ENCODE data around the gene PDC.

DNA sequence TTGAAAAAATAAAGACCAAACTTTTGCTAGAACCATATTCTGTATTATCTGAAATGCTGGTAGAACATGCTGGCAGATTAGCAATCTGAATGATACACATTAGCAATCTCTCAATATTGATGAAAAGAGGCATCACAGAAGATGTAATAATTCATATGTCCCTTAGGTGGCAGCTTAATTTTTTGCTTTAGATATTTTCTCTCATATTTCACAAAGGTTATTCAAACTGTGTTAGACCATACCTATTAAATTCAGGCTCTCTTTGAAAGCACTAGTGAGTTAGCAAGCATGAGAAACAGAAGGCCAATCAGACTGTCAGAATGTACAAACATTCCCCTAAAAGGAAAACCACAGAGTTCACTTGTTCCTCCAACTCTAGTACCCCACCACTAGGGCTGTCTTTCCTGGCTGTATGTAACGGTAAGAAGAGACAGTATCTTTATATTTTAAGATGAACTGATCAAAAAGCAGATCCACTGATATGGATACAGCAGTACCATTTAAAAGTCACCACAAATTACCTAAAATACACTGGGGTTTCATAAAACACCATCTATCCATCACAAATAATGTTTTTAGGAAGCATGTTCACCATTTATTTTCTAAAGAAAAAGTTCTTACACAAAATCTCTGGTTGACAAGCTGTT is 1.9 kb downstream of the ARPC5 start:
- PRO-cap, result no peak
- RAMPAGE, long total RNA, result no peak

GRCh38 chr1:183636712-183637093 is 1.1 kb upstream of the ARPC5 start:
- PRO-cap, result no peak
- RAMPAGE, long total RNA, result no peak

DNA sequence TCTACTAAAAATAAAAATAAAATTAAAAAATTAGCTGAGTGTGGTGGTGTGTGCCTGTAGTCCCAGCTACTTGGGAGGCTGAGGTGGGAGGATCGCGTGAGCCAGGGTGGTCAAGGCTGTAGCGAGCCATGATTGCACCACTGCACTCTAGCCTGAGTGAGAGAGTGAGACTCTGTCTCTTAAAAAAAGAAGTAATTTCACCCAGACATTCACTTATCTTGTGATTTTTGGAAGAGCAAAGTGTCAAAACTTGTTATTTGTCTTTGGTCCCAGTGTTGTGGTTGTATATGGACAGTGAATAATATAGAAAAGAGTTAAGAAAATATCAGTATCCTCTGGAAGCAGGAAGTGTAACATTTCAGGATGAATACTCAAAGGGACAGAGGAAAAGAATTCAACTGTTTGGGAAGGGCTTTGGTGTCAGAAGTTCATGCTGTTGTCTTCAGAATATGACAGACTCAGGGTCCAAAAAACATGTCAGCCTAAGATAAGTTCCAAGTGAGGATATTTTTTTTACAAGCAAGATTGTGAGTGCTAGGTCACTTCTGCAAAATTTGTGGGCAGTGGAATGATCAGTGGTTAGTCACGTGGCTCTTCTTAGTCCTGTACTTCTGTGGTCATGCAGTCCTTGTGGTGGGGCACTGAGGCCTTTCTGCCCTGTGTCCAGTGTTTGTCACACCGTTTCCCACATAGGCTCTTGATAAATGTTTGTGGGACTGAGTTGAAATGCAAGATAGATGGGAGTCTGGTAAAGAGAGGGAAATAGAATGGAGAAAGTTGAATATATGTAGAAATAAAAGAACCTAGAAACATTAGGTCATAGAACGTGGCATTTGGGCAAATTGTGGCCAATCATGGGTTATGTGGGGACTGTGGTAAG is 5.1 kb downstream of the RGL1 start:
- PRO-cap, result no peak
- RAMPAGE, long total RNA, result no peak

DNA sequence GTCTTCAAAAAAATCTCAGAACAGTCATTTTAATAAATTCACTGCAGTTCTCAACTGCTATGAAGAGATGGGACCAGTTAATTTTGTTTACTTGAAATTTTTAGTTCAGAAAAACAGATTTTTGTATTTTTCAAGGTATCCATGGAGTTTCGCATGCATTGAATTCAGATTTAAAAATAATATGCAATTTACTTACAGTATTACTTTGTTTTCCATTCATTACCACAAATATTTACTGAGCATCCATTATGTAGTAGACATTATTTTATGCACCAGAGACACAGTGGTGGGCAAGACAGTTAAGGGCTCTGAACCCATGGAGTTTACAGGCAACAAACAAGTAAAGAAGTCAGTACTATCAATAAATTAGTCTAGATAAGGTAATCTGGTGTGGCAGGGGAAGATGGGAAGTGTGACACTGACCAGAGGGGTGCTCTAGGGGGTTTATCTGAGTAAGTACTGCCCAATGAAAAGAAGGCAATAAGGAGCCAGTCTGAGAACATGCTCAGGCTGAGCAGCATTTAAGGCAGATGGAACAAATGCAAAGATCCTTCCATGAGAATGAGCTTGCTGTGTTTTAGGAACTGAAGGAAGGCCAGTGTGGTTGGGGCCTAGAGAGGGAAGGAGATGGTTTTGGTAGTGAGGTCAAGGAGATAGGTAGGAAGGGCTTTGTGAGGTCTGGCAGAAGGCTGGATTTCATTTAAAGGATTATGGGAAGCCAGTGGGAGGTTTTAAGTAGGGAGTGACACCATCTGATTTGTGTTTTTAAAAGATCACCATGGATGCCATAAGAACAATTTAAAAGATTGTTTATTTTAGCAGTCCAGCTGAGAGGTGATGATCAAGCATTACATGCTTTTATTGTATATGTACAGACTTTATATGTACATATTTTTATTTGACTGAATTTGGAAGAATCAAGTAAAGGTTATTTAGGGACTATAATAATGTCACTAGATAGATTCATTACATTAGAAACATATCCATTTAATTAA is 26.1 kb downstream of the RGL1 start:
- PRO-cap, result no peak
- RAMPAGE, long total RNA, result no peak

DNA sequence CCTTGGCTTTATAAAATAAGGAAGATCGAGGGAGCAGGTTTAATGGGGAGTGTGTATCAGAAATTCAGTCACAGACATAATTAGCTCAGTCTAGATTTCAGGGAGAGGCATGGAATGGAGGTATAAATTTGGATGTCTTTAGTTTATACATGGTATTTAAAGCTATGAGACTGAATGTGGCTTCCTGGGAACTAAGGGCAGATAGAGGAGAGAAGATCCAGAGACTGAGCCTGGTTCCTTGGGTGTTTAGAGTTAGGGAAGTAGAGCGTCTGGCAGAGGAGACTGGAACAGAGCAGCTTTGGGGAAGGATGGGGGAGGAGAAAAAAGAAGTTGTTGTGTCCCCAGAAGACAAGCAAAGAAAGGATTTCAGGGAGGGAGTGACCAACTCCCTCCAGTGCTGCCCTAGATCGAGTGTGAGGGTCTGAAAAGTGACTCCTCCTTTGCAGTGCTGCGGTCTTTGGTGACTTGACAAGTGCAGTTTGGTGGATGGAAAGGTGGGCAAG is 62.2 kb downstream of the RGL1 start:
- PRO-cap, result no peak
- RAMPAGE, long total RNA, result no peak

DNA sequence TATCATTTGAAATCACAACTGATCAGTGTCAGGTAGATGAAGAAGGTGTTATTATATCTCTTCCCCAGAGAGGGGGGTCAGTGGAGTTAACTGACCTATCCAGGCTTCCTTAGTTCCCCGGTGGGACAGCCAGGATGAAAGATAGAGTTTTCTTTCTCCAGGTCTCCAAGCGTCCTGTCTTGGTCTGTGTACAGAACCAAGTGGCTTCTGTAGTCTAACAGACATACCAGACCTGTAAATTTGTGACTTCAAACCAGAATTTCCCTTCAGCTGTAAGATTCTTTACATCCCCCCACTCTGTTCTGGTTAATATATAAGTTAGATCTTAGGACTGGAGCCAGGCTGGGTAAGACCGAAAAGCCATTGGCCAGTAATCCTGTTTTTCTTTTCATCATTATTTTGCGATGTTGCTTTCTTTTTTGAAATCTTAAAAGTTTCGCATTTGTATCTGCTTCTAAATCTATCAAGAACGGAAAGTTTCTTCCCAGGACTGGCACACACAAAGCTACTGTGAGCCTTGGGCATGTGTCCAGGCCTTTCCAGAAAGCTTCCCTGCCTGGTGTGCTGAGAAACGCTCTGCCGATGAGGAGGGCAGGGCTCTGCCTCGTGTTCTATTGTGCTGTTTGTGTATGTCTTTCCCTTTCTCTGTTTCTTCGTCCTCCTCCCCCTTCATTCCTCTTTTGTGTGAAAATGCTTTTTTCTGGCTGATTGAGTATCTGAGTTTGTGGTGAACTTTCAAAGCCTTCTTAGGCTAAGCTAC is 72.3 kb downstream of the RGL1 start:
- PRO-cap, result no peak
- RAMPAGE, long total RNA, result no peak

DNA sequence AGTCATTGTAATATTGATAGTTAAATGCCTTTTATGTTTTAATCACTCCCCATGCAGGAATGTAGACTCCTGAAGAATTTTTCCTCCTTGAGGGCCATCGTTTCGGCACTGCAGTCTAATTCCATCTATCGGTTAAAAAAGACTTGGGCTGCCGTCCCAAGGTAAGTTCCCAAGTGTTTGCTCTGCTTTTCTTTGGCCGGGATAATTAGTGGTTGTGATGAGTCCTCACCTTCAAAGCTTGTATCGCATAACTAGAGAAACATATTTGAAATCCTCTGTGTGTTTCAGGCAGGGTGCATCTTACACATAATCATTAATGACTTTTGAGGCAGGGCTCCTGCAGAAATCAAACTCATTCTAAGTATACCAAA is 83.5 kb downstream of the RGL1 start:
- PRO-cap, result no peak
- RAMPAGE, long total RNA, result no peak

- PRO-cap, result no peak
- RAMPAGE, long total RNA, result no peak
Measured at GRCh38 chr1:183894895-183895491, 90.1 kb downstream of the RGL1 start.

- PRO-cap, result no peak
- RAMPAGE, long total RNA, result no peak
Measured at GRCh38 chr1:184056866-184057810, 5.6 kb downstream of the TSEN15 start.

GRCh38 chr1:184457344-184458088 is 70.7 kb downstream of the C1orf21 start:
- PRO-cap, result no peak
- RAMPAGE, long total RNA, result no peak

GRCh38 chr1:184492043-184492547 is 105.3 kb downstream of the C1orf21 start:
- PRO-cap, result no peak
- RAMPAGE, long total RNA, result no peak

GRCh38 chr1:184771085-184771796 is 16.6 kb upstream of the EDEM3 start:
- PRO-cap, result no peak
- RAMPAGE, long total RNA, result no peak

DNA sequence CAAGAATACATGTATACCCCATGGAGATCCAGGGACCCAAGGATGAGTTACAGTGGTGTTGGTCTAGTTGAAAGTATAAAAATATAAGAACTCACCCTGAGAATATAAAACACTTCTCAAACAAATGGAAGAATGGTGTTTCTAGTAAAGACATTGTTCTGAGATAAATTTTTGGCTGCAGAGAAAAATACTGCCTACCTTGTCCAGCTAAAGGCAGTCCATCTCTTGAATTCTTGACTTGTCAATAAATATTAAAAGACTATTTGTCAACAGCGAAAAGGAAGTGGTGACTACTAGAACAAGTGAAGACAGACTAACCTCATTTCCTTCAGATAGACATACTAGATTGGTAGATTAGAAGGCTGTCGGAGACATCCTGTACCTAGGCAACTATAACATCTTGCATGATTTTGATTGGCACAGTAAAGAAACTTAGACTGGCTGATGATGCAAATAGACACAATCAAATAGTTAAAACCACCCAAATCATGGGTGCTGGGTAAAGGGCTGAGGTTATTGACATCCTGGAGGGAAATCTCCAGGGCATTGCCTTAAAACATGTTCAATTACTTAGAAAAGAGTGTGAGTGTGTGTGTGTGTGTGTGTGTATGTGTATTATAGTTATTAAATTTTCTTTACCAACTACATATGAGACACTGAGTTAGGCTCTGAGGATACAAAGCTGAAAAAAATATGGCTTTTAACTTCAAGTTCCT is 85.9 kb upstream of the EDEM3 start:
- PRO-cap, result no peak
- RAMPAGE, long total RNA, result no peak

GRCh38 chr1:185281074-185281869 is 35.8 kb downstream of the IVNS1ABP start:
- PRO-cap, result no peak
- RAMPAGE, long total RNA, result no peak

- PRO-cap, result no peak
- RAMPAGE, long total RNA, result no peak
Measured at GRCh38 chr1:185374179-185374611, 57.2 kb upstream of the IVNS1ABP start.

GRCh38 chr1:185478914-185479386 is 161.9 kb upstream of the IVNS1ABP start:
- PRO-cap, result no peak
- RAMPAGE, long total RNA, result no peak

DNA sequence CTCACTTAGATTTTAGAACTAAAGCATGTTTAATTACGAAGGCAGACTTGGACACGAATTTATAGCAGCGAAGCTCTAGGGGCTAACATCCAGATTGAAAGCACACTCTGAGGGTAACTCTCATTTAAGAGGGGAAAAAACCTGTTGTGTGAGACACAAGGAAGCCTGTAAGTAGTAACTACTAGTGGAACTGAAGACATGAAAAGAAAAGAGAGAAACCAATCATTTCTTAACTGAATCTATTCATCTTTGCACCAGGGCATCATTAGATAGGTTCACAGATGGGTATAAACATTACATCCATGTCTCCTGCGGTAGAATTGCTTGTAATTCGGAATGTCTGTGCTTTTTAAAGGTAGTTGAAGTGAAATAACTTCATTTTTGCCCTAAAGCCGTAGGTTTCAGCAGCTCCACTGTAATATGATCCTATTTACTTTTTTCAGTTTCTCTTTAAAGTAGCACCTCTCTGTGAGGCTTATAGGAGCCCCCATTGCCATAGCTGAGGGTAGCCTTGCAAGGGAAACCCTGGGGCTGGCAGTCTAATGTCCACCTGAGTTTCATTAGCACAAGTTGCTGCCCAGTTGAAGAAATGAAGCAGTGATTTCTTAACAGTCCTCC is 1.3 kb downstream of the HMCN1 start:
- PRO-cap, result no peak
- RAMPAGE, long total RNA, result no peak

DNA sequence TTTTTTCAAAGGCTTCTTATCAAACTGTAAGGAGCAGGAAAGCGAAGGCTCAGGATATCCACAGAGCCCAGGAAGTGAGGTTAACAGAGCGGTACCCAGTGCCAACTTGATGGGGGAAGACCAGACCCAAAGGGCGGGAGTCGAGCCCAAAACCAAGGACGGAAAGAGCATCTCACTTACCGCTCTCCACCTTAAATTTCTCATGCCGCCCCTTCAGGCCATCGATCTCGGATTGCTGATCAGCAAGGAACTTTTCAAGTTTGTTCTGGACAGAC is 418 bp downstream of the TPR start:
- PRO-cap, result bidirectional peak, plus-strand start at position 83 of the sequence, minus-strand start at position 76 of the sequence; bidirectional peak, plus-strand start at position 189 of the sequence, minus-strand start at position 168 of the sequence
- RAMPAGE, long total RNA, result no peak

DNA sequence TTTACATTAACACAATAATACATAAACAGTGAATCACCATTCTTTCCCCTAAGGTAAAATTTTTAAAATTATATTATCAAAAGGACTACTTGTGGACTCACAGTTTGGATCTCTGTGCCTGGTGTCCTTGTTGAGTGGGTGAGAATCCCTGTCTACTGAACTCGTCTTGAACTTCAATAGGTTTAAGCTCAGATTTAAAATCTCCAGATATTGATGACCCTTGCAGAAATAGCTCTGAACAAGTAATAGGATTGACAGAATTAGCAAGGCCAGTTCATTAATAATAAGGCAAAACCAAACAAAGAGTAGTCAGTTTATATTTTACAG is at the start of gene PDC:
TSS of gene PDC (minus strand) at position 157 of the 327 bp plus-strand sequence.
- PRO-cap, result no peak
- RAMPAGE, long total RNA, result no peak

- PRO-cap, result no peak
- RAMPAGE, long total RNA, result no peak
Measured at GRCh38 chr1:186977208-186977819, 148.6 kb downstream of the PLA2G4A start.